Cardiac fibroblast (primary cell): ENCODE results near the gene ZNF385A.

GRCh38 chr12:53601367-53602030, 24.7 kb downstream of the ATF7 start:
- RRBS, result no CpG with 5 or more reads among the region's 11 CpGs

GRCh38 chr12:53659987-53660487, 15.8 kb downstream of the ATP5MC2 start:
- RRBS, result no CpG with 5 or more reads among the region's 5 CpGs

- RRBS, result no CpG with 5 or more reads among the region's 9 CpGs
Observed at GRCh38 chr12:53712092-53712776, 15.0 kb downstream of the CALCOCO1 start.

DNA sequence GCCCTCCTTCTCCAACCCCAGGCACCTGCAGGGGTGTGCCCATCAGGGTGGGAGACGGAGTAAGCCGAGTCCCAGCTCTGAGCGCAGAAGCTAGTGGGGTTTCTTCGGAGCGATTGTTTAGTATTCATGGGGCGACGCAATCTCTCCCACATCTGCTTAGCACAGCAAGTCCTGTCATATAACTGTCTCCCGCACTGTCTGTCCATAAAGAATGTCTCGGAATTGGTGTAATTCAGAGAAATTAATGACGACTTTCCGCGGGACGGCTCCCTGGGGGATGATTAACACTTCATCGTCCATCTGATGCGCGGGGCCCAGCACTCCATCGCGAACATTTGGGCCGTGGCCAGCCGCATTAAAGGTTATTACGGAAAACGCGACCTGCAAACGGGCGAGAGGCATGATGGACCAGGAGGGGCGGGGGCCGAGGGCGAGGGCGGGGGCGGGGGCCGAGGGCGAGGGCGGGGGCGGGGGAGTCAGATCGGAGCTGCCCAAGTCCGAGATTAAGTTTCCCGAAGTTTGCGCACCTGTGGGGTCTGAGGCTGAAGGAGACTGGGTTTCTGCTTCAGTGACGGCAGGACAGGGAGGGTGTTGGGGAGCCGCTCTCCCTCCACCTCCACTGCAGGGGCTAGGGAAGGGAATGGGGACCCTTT, 12.4 kb upstream of the CALCOCO1 start:
- RRBS, result no CpG with 5 or more reads among the region's 40 CpGs

DNA sequence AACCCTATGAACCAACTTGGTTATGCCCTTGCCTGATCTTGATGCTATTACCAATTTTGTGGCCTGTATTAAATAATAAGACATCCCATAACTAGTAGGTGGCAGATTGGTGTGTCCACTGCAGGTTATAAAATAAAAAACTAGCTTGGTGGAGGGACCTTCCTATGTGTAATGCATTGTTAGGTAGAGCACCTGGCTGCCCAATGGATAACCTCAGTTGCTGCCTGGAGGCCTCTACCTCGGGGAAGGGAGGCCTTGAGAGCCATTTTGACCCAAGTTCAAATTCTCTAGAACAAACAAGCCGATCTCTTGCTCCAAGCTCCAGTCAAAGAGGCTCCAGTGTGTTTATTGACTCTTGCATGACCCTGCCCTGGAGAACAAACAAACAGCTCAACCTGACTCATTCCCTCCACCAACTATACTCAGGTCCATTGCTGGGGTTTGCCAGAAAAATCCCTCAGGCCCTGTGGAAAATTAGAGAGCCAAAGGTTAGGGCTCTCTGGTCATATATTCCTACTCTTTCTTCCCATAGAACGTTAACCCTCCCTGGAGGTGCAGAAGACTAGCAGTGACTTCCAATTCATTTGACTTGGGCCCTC, 98.0 kb upstream of the CALCOCO1 start:
- RRBS, result no CpG with 5 or more reads among the region's 3 CpGs

GRCh38 chr12:53978153-53978828, 5.4 kb downstream of the HOXC11 start:
- RRBS, result no CpG with 5 or more reads among the region's 19 CpGs

- RRBS, result no CpG with 5 or more reads among the region's 43 CpGs
Observed at GRCh38 chr12:53996741-53997710, 2.9 kb upstream of the HOXC9 start.

GRCh38 chr12:54090354-54090677, 36.7 kb downstream of the HOXC4 start:
- RRBS, result 5% methylated on average over 3 of the region's 32 CpGs

DNA sequence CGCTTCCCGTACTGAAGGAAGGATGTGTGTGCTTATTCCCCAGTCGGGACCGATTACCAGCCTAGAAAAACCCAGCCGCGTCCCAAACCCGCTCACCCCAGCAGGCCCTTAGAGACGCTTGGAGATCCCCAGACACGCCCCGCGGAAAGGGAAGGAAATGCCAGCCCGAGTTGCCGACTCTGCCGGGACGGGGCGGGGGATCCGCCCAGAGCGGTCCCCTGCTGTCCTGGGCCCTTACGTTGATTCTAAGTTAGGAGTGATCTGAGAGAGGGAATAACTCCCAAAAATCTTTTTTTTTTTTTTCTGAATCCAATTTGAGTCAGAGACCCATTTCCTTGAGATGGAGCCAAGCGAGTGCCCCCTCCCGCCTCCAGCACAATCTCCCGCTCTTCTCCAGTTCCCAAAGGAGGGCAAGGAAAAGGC, 61.8 kb downstream of the SMUG1 start:
- RRBS, result no CpG with 5 or more reads among the region's 22 CpGs

GRCh38 chr12:54140745-54141473, 47.9 kb downstream of the SMUG1 start:
- RRBS, result no CpG with 5 or more reads among the region's 14 CpGs

GRCh38 chr12:54337407-54337869, 12.5 kb downstream of the COPZ1 start:
- RRBS, result no CpG with 5 or more reads among the region's 2 CpGs

DNA sequence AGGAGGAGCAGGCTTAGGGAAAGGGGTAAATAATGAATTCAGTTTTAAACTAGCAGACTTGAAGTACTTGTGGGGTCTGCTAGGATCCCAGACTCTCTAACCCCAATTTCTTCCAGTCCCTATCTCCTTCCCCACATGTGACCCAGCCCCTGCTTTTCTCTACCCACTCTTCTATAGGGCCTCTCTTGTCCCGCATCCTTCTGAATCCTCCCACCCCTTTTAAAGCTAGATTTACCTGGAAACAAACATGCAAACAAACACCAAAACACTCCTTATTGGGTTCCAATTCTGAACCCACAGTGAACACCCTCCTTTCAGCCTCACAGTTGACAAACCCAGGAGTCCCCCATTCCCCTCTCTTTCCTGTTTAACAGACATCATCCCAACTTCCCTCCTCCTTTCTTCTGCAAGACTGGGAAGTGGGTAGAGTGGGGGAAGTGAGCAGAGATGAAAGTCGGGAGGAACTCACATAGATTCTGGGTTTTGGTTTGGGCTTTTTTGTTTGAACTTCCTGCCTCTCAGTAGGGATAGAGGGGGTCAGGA, 3.6 kb upstream of the GPR84 start:
- RRBS, result no CpG with 5 or more reads among the region's 2 CpGs

DNA sequence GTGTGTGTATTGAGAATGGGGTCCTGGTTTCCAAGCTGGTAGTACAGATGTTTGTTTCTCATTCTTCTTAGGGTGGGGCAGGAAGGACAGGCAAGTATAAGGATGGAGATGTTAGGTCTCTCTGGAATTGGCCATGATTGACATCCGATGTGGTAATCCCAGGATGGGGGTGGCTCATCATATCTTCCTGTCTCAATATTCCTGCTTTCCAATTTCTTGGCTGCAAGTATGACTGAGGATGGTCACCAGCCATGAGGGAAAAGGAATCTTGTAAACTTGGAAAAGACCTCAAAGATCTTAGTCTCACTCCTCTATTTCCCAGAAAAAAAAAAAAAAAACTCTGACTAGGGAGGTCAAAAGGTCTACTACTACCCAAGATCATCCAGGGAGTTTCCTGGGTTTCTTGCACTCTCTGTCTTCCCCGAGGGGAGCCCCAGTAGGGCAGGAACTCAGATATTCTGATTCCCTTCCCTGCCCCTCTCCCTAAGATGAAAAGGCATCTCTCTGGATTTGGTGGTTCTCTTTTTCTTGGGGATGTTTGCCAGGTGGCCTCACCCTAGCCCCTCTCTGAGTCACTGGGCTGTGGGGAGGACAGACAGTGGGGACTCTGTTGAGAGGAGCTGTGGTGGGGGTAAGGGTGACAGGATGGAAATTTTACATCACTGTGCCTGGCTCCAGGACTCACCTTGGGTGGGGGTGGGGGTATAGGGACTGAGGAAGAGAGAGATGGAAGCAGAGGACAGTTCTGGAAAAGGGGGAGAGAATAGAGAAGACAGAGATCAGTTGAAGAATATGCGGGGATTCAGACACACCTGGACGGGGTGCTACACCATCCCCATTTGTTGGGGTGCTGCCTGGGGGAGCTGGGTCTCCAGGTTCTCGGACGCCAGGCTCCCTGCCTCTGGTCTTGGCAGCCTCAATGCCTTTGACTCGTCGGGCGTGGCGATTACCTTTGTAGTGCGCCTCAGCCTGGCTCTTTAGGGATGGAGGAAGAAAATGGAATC, 9.2 kb upstream of the GPR84 start:
- RRBS, result no CpG with 5 or more reads among the region's 11 CpGs

DNA sequence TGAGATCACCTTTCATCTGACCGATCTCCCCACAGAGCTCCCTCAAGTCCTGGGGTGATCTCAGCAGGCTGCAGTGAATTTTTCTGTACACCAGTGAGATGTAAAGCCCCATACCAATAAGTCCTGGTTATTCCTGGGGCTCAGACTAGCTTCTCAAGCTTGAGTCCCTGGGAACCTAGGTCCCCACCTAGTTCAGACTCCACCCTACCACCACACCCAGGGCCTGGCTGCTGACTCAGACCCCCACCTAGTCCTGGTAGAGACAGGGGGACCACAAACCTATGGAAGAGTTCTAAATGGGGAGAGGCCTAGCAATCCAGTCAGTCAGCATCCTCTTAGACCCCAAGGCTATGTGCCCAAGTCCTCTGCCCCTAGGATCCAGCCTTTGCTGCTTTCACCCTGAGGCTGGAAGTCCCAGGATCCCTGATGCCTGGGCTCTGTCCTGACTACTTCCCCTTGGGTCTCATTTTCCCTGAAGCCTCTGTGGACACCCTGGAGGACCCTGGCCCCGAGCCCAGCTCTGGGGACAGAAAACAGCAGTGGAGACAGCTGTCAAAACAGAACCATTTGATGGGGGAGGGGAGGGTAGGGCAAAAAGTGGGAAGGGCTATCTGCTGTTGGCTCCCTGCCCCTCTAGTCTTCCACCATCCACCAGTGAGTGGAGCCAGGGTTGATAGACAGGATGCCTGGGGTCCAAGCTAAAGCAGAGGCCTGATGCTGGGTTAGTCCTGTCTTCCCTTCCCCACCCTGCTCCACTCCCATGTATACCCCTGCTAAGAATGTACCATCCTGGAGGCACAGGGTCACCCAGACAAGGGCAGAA, 10.1 kb upstream of the GPR84 start:
- RRBS, result no CpG with 5 or more reads among the region's 2 CpGs

DNA sequence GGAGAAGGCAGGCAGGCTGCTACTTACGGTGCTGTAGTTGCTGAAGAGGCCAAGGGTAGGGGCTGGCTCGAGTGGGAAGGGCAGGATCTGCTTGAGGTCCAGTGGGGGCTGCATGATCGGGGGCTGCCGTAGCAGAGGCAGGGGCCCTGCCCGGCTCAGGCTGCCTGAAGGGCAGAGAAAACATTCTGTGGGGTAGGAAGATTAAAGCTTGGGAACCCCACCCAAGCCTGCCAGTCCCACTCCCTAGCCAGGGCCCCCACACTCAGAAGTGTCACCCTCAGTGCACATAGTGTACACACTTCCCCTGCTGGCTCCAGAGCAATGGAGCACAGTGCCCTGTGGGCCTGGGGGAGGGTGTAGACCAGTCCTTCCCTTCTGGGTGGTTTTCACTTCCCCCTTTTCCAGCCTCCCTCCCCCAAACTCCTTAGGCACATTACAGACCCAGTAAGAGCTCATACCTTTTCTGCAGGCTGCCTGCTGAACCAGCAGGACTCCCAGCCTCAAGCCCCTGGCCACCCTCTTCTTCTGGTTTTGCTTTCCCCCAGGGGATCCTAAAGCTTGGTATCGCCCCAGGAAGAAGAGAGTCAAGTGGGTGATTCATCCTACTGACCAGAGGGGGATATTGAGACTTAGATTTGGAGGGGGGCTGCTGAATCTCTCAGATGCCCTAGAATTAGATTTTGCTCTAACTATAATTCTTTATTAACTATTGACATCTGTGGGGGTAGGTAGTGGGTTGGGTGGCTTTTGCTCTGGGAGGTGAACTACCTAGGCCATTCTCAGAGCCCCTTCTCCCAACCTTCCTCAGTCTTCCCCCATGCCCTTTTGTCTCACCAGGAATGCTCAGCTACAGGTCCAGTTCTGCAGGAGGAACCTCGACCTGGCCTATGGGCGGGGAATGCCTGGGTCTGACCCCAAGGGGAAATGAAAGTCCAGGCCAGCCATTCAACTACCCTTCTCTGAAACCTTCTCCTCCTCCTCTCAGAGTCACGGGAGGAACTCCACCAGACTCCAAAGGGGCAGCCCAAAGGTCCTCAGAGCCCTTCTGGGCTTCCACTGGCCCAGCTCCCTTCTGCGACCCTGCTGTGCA, at the start of gene ZNF385A:
TSS of gene ZNF385A (minus strand) at position 333 of the 1,090 bp plus-strand sequence.
- RRBS, result no CpG with 5 or more reads among the region's 10 CpGs

DNA sequence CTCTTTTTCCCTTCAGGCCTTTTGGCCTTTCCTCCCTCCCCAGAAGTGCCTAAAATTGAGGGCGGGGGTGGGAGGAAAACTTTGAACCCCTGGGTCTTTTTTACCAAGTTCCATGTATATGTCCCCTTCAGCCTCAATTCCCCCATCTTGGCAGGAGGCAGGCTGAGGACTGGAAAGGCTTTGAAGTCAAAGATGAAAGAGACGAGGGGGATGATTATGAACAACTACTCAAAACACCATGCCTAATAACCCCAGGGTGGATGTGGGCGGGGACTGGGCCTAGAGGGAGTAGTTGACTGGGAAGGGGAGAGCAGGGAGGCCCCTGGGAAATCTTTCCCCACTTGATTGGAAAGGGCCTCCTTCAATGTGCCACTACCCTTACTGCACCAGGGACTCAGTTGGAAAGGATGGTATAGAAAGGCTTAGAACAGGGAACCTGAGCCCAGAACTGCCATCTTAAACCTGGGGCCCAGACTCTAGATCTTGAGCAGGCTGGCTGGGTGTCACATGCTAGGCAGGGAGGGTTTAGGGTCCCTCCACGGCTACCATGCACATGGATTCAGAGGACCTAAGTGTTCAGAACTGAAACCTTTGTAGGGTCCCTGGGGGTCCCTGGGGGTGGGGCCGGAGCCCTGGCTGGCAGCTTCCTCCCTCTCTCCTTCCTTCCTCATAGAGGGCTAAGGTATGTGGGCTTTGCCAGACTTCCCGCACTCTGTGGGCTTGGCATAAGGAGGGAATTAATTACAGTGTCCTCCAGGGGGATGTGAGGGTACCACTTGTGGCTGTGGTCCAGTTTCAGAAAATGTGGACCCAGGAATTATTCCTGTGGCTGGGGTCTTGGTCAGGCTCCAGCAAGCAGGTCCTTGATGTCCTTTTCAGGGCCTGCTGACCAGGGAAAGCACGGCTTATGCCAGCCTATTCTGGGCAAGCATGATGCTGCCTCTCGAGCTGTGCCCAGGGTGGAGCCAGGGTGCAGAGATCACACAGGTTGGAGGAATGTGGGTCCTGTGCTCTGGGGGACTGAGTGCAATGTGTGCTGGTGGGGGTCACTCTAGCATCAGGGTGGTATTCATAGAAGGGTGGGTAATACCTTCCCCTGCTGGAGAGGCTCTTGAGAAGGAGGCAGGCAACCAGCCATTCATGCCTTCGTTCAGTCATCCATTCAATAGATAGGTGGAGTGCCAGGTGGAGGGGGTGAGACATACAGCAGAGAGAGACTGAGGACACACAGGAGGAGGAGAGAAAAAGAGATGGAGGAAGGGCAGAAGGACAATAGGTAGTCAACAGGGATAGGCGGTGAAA, 4.6 kb upstream of the ZNF385A start:
- RRBS, result no CpG with 5 or more reads among the region's 10 CpGs

DNA sequence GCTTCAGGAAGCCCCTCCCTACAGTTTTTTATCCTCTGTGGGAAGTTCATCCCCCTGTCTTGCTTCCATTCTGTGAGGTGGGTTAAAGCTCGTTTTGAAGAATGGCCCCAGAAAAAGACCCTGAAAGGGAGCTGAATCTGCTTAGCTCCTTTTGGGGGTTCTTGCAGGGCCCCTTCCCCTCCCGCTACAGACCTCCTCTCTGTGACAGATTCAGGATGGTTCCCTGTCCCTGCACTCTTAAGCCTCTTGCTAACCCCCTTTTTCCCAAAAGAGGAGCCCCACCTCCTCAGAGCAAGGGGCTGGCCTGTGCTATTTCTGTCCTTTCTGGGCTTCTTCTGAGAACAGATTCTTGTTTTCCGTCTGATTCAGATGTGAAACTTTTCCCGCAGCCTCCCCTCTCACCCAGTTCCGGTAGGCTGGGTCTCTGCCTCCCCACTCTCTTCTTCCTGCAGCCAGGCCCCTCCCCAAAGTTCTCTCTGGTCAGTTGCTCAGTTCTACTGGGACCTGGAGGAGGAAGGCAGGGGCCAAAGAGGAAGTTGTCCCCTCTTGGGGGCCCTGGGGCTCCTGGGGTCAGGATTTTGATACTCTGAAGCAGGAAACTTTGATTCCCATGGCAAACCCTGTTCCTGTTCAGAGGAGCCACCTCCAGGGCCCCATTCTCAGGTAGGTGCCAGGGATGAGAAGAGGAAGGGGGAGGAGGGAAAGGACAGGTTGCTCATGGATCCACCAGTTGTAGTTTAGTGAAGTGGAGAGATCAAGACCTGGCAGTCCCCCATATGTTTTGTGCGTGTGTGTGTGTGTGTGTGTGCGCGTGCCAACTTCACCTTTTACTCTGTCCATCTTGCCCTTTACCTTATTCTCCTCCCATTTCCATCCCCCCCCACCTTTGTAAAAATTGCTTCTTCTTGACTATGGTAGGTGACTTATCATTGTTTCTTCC, 11.8 kb downstream of the PDE1B start:
- RRBS, result no CpG with 5 or more reads among the region's 8 CpGs

- RRBS, result no CpG with 5 or more reads among the region's 10 CpGs
Observed at GRCh38 chr12:54991084-54991716, 6.6 kb upstream of the TESPA1 start.

DNA sequence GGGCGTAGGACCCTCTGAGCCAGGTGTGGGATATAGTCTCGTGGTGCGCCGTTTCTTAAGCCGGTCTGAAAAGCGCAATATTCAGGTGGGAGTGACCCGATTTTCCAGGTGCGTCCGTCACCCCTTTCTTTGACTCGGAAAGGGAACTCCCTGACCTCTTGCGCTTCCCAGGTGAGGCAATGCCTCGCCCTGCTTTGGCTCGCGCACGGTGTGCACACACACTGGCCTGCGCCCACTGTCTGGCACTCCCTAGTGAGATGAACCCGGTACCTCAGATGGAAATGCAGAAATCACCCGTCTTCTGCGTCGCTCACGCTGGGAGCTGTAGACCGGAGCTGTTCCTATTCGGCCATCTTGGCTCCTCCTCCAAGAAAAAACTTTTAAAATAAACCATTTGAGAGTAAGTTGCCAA, 24.3 kb upstream of the OR9K2 start:
- RRBS, result no CpG with 5 or more reads among the region's 23 CpGs